K562 (cell line): ENCODE data around the gene TARS1.

GRCh38 chr5:31854163-31855273 lies 215.6 kb downstream of the PDZD2 start:
- RAMPAGE, long total RNA: no peak
- RRBS: 3% methylated on average over 5 of the region's 53 CpGs
PRO-cap:
- standard: no peak
- CoPRO, capped RNA only, 2 experiments: no peak in any of the 2 experiments
- CoPRO, capped and uncapped RNA, 2 experiments: no peak in any of the 2 experiments
- CoPRO, uncapped RNA only, 2 experiments: no peak in any of the 2 experiments
CAGE:
- cytosol, long polyA plus RNA: no peak
- long polyA plus RNA: no peak
- nucleolus, long total RNA: no peak
- nucleus, long polyA plus RNA: no peak

- RAMPAGE, long total RNA: no peak
- RRBS: no CpG with 5 or more reads among the region's 21 CpGs
PRO-cap:
- standard: no peak
- CoPRO, capped RNA only, 2 experiments: no peak in any of the 2 experiments
- CoPRO, capped and uncapped RNA, 2 experiments: no peak in any of the 2 experiments
- CoPRO, uncapped RNA only, 2 experiments: no peak in any of the 2 experiments
CAGE:
- cytosol, long polyA plus RNA: no peak
- long polyA plus RNA: no peak
- nucleolus, long total RNA: no peak
- nucleus, long polyA plus RNA: no peak
Measured at GRCh38 chr5:32027258-32028520, 146.4 kb downstream of the GOLPH3 start.

GRCh38 chr5:32169238-32170339 lies 4.5 kb downstream of the GOLPH3 start:
- RAMPAGE, long total RNA: no peak
- RRBS: no CpG with 5 or more reads among the region's 2 CpGs
PRO-cap:
- standard: no peak
- CoPRO, capped RNA only, 2 experiments: no peak in any of the 2 experiments
- CoPRO, capped and uncapped RNA, 2 experiments: no peak in any of the 2 experiments
- CoPRO, uncapped RNA only, 2 experiments: peak in 1 of 2 experiments; most common minus-strand start chr5:32169327 (in 1)
CAGE:
- cytosol, long polyA plus RNA: no peak
- long polyA plus RNA: no peak
- nucleolus, long total RNA: no peak
- nucleus, long polyA plus RNA: no peak

GRCh38 chr5:32241430-32242180 lies 67.5 kb upstream of the GOLPH3 start:
- RAMPAGE, long total RNA: no peak
- RRBS: no CpG with 5 or more reads among the region's 4 CpGs
PRO-cap:
- standard: no peak
- CoPRO, capped RNA only, 2 experiments: no peak in any of the 2 experiments
- CoPRO, capped and uncapped RNA, 2 experiments: no peak in any of the 2 experiments
- CoPRO, uncapped RNA only, 2 experiments: no peak in any of the 2 experiments
CAGE:
- cytosol, long polyA plus RNA: no peak
- long polyA plus RNA: no peak
- nucleolus, long total RNA: no peak
- nucleus, long polyA plus RNA: no peak

DNA sequence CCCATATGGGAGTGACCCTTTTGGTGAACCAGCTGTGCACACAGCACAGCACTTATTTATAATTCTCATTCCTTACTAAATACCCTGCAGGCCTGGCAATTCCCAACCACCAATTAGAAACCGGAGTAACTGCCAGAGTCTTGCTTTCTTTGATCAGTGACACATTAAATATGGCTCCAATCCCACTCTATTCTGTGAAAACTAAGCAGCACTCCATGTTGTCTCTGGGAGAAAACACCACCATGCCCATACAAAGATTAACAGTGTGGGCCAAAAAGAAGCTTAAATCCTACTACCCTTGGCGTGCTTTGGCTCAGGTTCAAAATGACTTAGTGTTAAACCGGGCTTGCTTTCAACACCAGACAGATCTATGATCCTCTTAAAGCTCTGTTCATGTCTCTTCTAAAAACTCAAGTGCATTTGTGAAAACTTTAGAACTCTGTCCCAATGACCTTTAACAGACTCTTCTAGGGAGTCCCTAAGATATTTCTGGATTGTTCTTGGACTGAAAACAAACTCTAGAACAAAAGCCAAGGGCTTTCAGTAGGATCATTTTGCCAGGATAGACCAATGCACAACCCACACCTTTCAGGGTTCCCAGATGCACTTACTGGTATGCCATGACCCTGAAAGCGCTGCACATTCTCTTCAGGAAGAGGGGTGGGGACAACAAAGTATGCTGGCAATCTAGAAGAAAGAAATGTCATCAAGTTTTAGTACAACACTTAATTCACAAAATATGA lies 57.5 kb downstream of the MTMR12 start:
- RAMPAGE, long total RNA: no peak
- RRBS: no CpG with 5 or more reads among the region's 4 CpGs
PRO-cap:
- standard: no peak
- CoPRO, capped RNA only, 2 experiments: no peak in any of the 2 experiments
- CoPRO, capped and uncapped RNA, 2 experiments: no peak in any of the 2 experiments
- CoPRO, uncapped RNA only, 2 experiments: no peak in any of the 2 experiments
CAGE:
- cytosol, long polyA plus RNA: no peak
- long polyA plus RNA: no peak
- nucleolus, long total RNA: no peak
- nucleus, long polyA plus RNA: no peak

GRCh38 chr5:32274447-32274997 lies 38.2 kb downstream of the MTMR12 start:
- RAMPAGE, long total RNA: no peak
- RRBS: no CpG with 5 or more reads among the region's 10 CpGs
PRO-cap:
- standard: no peak
- CoPRO, capped RNA only, 2 experiments: no peak in any of the 2 experiments
- CoPRO, capped and uncapped RNA, 2 experiments: no peak in any of the 2 experiments
- CoPRO, uncapped RNA only, 2 experiments: no peak in any of the 2 experiments
CAGE:
- cytosol, long polyA plus RNA: no peak
- long polyA plus RNA: no peak
- nucleolus, long total RNA: no peak
- nucleus, long polyA plus RNA: no peak

GRCh38 chr5:32414859-32415279 lies 29.7 kb downstream of the ZFR start:
- RAMPAGE, long total RNA: no peak
- RRBS: no CpG with 5 or more reads among the region's 3 CpGs
PRO-cap:
- standard: no peak
- CoPRO, capped RNA only, 2 experiments: no peak in any of the 2 experiments
- CoPRO, capped and uncapped RNA, 2 experiments: no peak in any of the 2 experiments
- CoPRO, uncapped RNA only, 2 experiments: peak in 2 of 2 experiments; most common minus-strand start chr5:32415127 (in 1)
CAGE:
- cytosol, long polyA plus RNA: no peak
- long polyA plus RNA: no peak
- nucleolus, long total RNA: no peak
- nucleus, long polyA plus RNA: no peak

- RAMPAGE, long total RNA: no peak
- RRBS: no CpG with 5 or more reads among the region's 9 CpGs
PRO-cap:
- standard: no peak
- CoPRO, capped RNA only, 2 experiments: no peak in any of the 2 experiments
- CoPRO, capped and uncapped RNA, 2 experiments: no peak in any of the 2 experiments
- CoPRO, uncapped RNA only, 2 experiments: peak in 2 of 2 experiments; most common plus-strand start chr5:32604631 (in 2)
CAGE:
- cytosol, long polyA plus RNA: no peak
- long polyA plus RNA: no peak
- nucleolus, long total RNA: no peak
- nucleus, long polyA plus RNA: no peak
Measured at GRCh38 chr5:32603968-32605037, 18.9 kb downstream of the SUB1 start.

GRCh38 chr5:32711634-32712726 lies 859 bp downstream of the NPR3 start:
- RAMPAGE, long total RNA: no peak
- RRBS: 19% methylated on average over 8 of the region's 104 CpGs
PRO-cap:
- standard: no peak
- CoPRO, capped RNA only, 2 experiments: no peak in any of the 2 experiments
- CoPRO, capped and uncapped RNA, 2 experiments: no peak in any of the 2 experiments
- CoPRO, uncapped RNA only, 2 experiments: no peak in any of the 2 experiments
CAGE:
- cytosol, long polyA plus RNA: no peak
- long polyA plus RNA: no peak
- nucleolus, long total RNA: no peak
- nucleus, long polyA plus RNA: no peak

DNA sequence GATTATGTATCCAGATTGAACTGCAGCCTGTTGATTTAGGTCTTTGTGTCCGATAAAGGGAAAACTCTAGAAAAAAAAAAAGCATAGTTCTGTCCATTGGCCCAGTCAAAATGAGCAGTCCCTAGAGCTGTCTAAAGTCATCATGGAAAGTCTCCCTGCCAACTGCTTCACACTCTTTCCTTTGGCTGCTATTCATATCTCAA lies 149.7 kb upstream of the TARS1 start:
- RAMPAGE, long total RNA: no peak
- RRBS: no CpG with 5 or more reads among the region's 1 CpG
PRO-cap:
- standard: no peak
- CoPRO, capped RNA only, 2 experiments: no peak in any of the 2 experiments
- CoPRO, capped and uncapped RNA, 2 experiments: no peak in any of the 2 experiments
- CoPRO, uncapped RNA only, 2 experiments: no peak in any of the 2 experiments
CAGE:
- cytosol, long polyA plus RNA: no peak
- long polyA plus RNA: no peak
- nucleolus, long total RNA: no peak
- nucleus, long polyA plus RNA: no peak

GRCh38 chr5:33297805-33298248 lies 142.9 kb upstream of the TARS1 start:
- RAMPAGE, long total RNA: no peak
- RRBS: no CpG with 5 or more reads among the region's 21 CpGs
PRO-cap:
- standard: unidirectional peak, minus-strand start at chr5:33298000
- CoPRO, capped RNA only, 2 experiments: peak in 2 of 2 experiments; most common plus-strand start chr5:33298168 (in 1); most common minus-strand start chr5:33297997 (in 1)
- CoPRO, capped and uncapped RNA, 2 experiments: no peak in any of the 2 experiments
- CoPRO, uncapped RNA only, 2 experiments: no peak in any of the 2 experiments
CAGE:
- cytosol, long polyA plus RNA: no peak
- long polyA plus RNA: no peak
- nucleolus, long total RNA: no peak
- nucleus, long polyA plus RNA: no peak

DNA sequence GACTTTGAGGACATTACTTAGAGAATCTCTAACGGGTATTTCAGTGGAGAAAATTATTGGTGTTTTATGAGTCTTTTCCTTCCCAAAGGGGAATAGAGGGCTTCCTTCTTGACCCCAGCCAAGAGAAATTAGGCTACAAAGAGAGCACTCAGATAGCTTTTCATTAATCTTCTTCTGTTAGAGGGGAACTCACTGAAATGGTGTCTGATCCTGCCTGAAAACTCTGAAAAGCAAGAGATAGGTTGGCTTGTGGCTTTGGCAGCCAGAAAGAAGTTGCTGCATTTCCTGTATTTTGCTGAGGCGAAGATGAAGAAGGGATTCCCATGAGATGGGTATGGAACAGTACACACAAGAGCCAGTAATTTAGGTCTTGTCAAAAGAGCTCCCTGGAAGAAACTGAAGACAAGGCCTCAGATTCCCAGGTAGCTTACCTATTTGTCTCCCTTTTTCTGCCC lies 121.0 kb upstream of the TARS1 start:
- RAMPAGE, long total RNA: no peak
- RRBS: no CpG with 5 or more reads among the region's 2 CpGs
PRO-cap:
- standard: no peak
- CoPRO, capped RNA only, 2 experiments: no peak in any of the 2 experiments
- CoPRO, capped and uncapped RNA, 2 experiments: no peak in any of the 2 experiments
- CoPRO, uncapped RNA only, 2 experiments: no peak in any of the 2 experiments
CAGE:
- cytosol, long polyA plus RNA: no peak
- long polyA plus RNA: no peak
- nucleolus, long total RNA: no peak
- nucleus, long polyA plus RNA: no peak

DNA sequence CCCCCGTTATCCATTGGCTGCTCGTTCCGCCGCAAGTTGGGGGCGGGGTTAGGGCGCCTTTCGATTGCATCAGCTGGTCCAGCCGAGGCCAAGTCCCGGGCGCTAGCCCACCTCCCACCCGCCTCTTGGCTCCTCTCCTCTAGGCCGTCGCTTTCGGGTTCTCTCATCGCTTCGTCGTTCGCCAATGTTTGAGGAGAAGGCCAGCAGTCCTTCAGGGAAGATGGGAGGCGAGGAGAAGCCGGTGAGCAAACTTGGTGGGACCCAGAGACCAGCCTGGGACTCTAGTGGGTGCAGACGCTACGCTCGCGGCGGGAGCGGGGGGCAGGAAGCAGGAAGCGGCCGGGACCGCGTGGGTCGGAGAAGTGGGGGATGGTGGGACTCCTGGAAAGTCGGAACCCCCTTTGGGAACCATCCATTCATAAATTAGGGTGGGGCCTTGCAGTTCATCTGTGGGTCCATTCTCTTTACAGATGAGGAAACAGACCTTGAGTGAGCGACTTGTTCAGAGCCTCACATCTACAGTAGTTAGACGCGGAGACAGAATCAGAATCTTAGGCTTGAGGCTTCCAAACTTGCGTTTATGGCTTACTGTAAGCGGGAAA lies at the start of gene TARS1:
TSS of gene TARS1 (plus strand) at position 63 of the 602 bp plus-strand sequence.
- RAMPAGE, long total RNA: start-site peak on the plus strand centred at position 112 of the sequence, 75 bp wide, 7,662 and 2,867 reads in 2 replicates
- RRBS: 3% methylated on average over 6 of the region's 37 CpGs
PRO-cap:
- standard: bidirectional peak, plus-strand start at position 69 of the sequence, minus-strand start outside the sequence
- CoPRO, capped RNA only, 2 experiments: peak in 2 of 2 experiments; most common plus-strand start position 69 of the sequence (in 2); most common minus-strand start position 283 of the sequence (in 1)
- CoPRO, capped and uncapped RNA, 2 experiments: peak in 2 of 2 experiments; most common plus-strand start position 69 of the sequence (in 2); most common minus-strand start position 325 of the sequence (in 1)
- CoPRO, uncapped RNA only, 2 experiments: peak in 1 of 2 experiments; most common plus-strand start position 75 of the sequence (in 1)
CAGE:
- cytosol, long polyA plus RNA: start-site peak on the plus strand centred at position 150 of the sequence, 155 bp wide, 2,206 and 2,402 reads in 2 replicates
- long polyA plus RNA: start-site peak on the plus strand centred at position 108 of the sequence, 97 bp wide, 3,697 and 5,165 reads in 2 replicates
- nucleolus, long total RNA: no peak
- nucleus, long polyA plus RNA: start-site peak on the plus strand centred at position 117 of the sequence, 135 bp wide, 1,987 and 1,957 reads in 2 replicates

GRCh38 chr5:33459647-33460052 lies 18.9 kb downstream of the TARS1 start:
- RAMPAGE, long total RNA: no peak
- RRBS: no CpG with 5 or more reads among the region's 6 CpGs
PRO-cap:
- standard: no peak
- CoPRO, capped RNA only, 2 experiments: no peak in any of the 2 experiments
- CoPRO, capped and uncapped RNA, 2 experiments: peak in 1 of 2 experiments; most common plus-strand start chr5:33459736 (in 1)
- CoPRO, uncapped RNA only, 2 experiments: no peak in any of the 2 experiments
CAGE:
- cytosol, long polyA plus RNA: no peak
- long polyA plus RNA: no peak
- nucleolus, long total RNA: no peak
- nucleus, long polyA plus RNA: no peak

DNA sequence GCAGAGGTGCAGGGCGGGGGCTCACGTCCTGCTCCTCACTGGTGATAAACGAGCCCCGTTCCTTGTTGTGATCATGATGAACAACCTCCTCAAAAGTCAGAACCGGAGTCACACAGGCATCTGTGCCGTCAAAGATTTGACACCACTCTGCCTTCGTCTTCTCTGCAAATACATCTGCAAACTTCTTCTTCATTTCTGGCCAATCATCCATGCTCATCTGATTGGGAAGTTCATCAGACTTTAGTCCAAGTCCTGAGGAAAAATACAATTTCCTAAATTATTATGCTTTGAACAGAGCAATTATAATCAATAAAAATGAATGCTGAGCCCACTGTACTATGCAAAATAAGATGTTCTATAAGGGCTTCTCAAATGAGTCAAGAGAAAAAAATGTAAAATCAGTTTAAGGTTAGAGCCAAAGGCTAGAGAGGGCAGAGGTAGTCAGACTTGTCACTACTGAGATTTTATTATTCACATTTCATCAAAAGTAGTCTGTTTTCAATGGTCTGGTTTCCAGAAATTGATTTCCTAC lies 4.8 kb upstream of the SLC45A2 start:
- RAMPAGE, long total RNA: no peak
- RRBS: no CpG with 5 or more reads among the region's 7 CpGs
PRO-cap:
- standard: no peak
- CoPRO, capped RNA only, 2 experiments: no peak in any of the 2 experiments
- CoPRO, capped and uncapped RNA, 2 experiments: no peak in any of the 2 experiments
- CoPRO, uncapped RNA only, 2 experiments: no peak in any of the 2 experiments
CAGE:
- cytosol, long polyA plus RNA: no peak
- long polyA plus RNA: no peak
- nucleolus, long total RNA: no peak
- nucleus, long polyA plus RNA: no peak

- RAMPAGE, long total RNA: no peak
- RRBS: no CpG with 5 or more reads among the region's 18 CpGs
PRO-cap:
- standard: no peak
- CoPRO, capped RNA only, 2 experiments: no peak in any of the 2 experiments
- CoPRO, capped and uncapped RNA, 2 experiments: no peak in any of the 2 experiments
- CoPRO, uncapped RNA only, 2 experiments: no peak in any of the 2 experiments
CAGE:
- cytosol, long polyA plus RNA: no peak
- long polyA plus RNA: no peak
- nucleolus, long total RNA: no peak
- nucleus, long polyA plus RNA: no peak
Measured at GRCh38 chr5:34006729-34007504, 933 bp downstream of the AMACR start.

GRCh38 chr5:34020685-34021222 lies 12.9 kb upstream of the AMACR start:
- RAMPAGE, long total RNA: no peak
- RRBS: no CpG with 5 or more reads among the region's 2 CpGs
PRO-cap:
- standard: no peak
- CoPRO, capped RNA only, 2 experiments: no peak in any of the 2 experiments
- CoPRO, capped and uncapped RNA, 2 experiments: no peak in any of the 2 experiments
- CoPRO, uncapped RNA only, 2 experiments: no peak in any of the 2 experiments
CAGE:
- cytosol, long polyA plus RNA: no peak
- long polyA plus RNA: no peak
- nucleolus, long total RNA: no peak
- nucleus, long polyA plus RNA: no peak